Mucosa of descending colon (tissue), 1 donor: Measurements from ENCODE around the genes EP300 and ZC3H7B.

DNA sequence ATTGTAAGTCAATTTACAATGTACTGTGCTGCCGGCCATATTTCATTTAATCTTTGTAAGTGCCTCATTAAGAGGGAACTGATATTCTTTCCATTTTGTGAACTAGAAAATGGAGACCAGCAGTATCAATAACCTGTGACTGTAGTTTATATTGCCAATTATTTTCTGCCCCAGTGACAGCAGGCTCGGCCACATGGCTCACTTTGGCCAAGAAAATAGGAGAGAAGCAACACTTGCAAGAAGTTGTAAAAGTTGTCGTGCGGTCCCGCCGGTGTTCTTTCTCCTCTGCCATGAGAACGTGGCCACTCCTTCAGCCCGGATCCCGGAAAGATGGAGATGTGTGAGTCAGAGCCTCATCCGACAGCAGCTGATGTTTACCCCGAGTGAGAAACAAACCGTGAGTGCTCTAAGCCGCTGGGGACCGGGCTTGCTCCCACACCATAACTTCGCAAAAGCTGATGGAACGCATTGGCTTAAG lies 156.9 kb downstream of the CACNA1I start:
- PRO-cap: no peak

GRCh38 chr22:40009301-40009499 lies 14.4 kb downstream of the FAM83F start:
- PRO-cap: no peak

- PRO-cap: no peak
Measured at GRCh38 chr22:40009794-40010361, 15.1 kb downstream of the FAM83F start.

- PRO-cap: bidirectional peak, plus-strand start at chr22:40044341, minus-strand start at chr22:40044138; bidirectional peak, plus-strand start at chr22:40044834, minus-strand start at chr22:40044527; unidirectional peak, plus-strand start at chr22:40044992
Measured at GRCh38 chr22:40044247-40045074, 49.7 kb downstream of the FAM83F start.

- PRO-cap: no peak
Measured at GRCh38 chr22:40083982-40084550, 89.3 kb downstream of the FAM83F start.

GRCh38 chr22:40181193-40181685 lies 3.5 kb downstream of the TNRC6B start:
- PRO-cap: no peak

DNA sequence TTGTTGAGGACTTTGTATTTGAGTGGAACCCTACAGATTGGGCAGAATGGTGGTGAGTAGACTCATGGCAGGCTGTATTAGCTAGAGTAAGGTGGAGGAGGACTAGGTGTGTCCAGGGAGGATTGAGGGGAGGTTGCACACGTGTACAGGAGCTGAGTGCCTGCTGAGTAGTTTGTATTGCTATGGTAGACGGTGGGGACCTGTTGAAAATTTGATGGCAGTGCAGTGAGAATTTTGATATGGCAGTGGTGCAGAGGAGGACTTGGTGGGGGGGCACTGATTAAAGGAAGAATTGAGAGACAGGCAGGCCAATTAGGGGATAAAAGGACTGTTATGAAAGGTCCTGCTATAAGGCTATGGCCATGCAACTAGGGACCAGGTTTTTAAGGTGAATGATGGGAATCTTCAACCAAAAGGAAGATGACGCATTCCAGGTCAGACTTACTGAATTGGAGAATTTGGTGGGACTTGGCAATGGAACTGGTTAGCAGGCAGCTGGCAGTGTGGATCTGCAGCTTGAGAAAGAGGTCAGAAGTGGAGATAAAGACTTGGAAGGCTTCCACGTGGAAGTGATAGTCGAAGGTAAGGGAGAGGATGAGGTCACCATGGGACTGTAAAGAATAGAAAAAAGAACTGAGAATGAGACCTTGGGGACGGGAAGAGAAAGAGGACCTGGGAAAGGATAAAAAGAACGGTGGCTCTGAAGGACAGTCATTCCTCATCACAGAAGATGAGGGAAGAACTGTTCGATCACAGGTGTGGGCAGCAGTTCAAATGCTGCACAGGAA lies 8.0 kb downstream of the TNRC6B start:
- PRO-cap: no peak

DNA sequence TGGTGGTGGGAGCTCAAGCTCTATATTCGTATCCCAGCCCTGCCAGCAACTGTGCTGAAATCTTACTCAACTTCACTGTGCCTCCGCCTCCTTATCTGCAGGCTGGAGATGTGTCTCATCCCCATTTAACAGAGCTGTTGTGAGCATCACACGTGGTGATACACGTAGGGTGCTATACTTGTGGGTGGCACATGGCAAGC lies 23.1 kb downstream of the TNRC6B start:
- PRO-cap: no peak

DNA sequence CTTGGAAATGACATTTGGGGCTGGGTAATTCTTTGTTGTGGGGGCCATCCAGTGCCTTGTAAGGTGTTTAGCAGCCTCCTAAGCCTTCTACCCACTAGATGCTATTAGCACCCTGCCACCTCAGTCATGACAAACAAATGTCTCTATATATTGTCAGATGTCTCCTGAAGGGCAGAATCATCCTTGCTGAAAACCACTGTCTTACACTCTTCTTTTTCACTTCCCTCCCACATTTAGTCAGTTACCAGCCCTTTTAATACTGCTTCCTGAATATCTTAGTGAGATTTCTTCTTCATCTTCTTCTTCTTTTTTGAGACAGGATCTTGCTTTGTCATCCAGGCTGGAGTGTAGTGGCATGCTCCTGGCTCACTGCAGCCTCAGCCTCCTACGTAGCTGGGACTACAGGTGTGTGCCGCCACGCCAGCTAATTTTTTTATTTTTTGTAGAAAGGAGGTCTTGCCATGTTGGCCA lies 33.1 kb downstream of the TNRC6B start:
- PRO-cap: no peak

- PRO-cap: no peak
Measured at GRCh38 chr22:40414639-40415195, 44.3 kb downstream of the SGSM3 start.

DNA sequence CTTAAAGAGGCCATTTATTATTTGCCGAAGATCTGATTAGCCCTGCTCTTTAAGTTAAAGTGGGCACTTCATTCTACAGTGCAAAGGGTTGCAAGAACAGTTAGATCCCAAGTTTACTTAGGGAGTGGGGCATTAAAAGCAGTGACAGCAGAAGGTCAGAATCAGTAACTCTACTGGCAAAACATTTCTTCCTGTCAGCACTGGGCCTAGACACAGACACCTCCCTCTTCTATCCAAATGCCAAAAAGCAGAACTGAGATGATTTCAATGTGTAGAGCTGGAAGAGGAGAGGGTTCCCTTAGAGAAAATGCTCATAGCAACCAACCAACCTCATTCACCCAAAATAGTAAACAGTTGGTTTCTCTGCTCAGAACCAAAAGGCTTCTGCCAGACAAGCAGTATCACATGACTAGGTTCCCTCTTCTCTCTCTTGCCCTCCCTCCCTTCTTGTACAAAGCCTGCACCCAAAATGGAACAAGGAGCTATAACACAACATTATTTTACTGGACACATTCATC lies 121.8 kb downstream of the SGSM3 start:
- PRO-cap: no peak

DNA sequence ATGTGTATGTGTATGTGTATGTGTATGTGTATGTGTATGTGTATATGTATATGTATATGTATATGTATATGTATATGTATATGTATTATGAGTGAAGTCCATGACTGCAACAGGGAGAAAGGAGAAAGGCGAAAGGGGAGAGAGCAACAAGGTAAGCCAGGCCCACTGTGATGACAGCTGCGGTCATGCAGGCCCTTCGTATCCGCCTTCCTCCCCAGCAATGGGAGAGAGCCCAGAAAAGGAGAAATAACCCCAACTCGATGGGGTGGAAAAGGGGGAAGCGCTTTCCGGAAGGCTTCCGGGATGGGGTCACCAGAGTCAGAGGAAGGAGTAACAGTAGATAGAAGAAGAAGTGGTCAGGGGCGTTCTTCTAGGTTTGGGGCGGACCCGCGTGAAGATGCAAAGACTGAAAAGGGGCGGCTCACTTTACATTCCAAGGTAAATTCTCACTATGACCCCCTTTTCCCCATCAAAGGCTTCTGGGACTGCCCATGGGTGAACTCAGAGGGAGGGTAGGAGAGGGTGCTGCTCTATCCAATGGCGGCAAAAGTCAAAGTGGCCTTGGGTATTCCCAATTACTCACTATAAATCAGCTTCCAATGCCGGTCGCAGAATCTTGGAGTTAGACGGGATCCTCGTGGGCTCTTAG lies 1.3 kb upstream of the MRTFA start:
- PRO-cap: unidirectional peak, minus-strand start at position 172 of the sequence; unidirectional peak, minus-strand start at position 222 of the sequence

- PRO-cap: no peak
Measured at GRCh38 chr22:40647580-40647779, 11.0 kb upstream of the MRTFA start.

DNA sequence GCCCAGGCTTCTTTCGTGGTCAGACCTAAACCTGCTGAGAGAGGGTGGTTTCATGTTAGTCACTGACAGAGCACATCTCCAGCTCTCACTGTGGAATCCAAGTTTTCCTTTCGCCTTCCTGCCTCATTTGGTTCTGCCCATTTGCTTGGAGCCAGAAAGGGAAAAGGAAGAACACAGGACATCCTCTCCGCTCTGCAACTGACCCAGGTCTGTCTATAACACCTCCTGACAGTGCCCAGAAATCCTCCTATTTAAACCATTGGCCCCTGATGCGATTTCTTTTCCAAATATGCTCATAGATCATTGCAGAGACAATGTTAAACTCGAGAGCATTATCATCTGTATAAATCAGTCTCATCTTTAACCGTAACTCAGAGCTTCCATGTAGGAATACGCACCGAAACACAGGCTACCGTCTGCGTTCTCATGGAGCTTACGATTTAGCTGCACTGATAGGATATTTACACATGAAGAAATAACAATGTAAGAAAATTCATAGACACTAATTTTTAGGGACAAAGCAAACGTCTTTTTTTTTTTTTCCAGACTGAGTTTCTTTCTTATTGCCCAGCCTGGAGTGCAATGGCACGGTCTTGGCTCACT lies 60.7 kb downstream of the MCHR1 start:
- PRO-cap: no peak

DNA sequence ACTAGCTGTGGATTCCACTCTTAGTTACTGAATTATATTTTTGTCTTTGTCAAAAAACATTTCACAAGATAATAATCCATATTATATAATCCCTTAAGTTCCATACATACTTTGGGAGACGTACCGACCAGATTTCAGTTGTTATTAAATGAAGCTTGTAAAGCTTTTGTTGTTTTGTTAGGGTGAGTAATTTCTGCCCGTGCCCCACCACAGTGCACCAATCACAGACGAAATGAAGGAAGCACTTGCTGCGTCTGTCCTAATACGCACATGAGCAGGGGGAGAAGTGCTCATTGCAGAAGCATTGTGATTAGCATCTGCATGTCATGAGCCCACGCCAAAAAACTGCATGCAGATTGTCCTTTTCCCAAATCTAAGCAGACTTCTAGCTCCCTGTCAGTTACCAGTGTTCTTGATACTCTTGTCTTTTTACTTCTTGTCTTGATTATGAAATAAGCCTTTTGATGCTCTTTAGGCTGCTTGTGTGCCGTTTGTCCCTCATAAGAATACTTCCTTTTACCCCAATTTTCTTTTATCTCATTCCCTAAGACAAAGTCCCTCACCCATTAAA lies 15.5 kb downstream of the RBX1 start:
- PRO-cap: no peak

DNA sequence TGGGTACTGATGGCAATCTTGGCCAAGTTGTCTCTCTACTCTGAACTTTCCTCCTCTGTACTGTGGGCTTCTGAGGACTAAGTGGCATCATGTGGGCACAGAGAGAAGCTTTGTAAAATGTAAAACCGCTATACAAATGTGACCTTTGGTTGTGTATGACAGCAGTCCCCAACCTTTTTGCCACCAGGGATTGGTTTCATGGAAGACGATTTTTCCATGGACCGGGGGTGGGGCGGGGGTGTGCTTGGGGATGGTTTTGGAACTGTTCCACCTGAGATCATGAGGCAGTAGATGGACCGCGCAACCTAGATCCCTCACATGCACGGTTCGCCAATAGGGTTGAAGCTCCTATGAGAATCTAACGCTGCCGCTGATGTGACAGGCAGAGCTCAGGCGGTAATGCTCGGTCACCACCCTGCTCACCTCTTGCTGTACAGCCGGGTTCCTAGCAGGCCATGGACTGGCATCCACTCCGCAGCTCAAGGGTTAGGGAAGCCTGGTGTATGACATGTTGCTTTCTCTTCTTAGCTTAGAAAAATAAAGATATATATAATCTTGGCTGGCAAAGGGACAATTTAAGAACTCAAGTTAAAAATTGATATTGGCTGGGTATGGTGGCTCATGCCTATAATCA lies 21.9 kb downstream of the RBX1 start:
- PRO-cap: no peak

- PRO-cap: unidirectional peak, plus-strand start at chr22:41092010; bidirectional peak, plus-strand start at chr22:41092592, minus-strand start at chr22:41092488
Measured at GRCh38 chr22:41091925-41092974, at the start of gene EP300. EP300 (plus strand) TSS chr22:41092592.

- PRO-cap: no peak
Measured at GRCh38 chr22:41178548-41178979, 26.5 kb upstream of the L3MBTL2 start.

DNA sequence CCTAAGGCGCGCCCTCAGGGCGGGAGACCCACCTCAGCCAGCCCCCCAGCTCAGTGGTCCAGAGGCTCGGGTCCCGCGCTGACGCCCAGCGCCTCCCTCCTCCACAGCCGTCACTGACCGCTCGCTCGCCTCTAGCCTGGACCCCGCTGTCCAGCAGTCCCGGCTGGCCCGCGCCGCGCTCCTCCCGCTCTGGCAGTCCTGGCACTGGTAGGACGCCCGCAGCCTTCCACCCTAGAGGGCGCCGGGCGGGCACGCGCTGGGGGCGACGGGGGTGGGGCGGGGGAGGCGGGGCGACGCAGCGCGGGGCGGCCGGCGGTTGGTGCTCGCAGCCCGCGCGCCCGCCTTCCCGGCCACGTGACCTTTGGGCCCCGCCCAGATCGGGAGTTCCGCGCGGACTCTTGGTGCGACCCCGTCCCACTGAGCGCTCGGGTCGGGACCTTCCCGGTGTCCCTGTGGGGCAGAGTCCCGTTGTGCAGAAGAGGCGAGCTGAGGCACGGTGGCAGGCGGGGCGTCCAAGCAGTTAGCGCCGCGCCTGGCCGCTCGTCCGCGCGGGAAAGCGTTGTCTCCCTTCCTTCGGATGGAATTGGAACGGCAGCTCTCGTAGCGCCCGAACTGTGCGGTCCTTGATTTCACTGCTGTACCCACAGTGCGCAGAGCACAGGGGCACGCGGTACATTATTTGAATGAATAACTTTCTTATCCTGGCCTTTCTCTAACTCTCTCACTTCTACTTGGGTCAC lies 7.7 kb upstream of the L3MBTL2 start:
- PRO-cap: bidirectional peak, plus-strand start at position 383 of the sequence, minus-strand start at position 206 of the sequence

DNA sequence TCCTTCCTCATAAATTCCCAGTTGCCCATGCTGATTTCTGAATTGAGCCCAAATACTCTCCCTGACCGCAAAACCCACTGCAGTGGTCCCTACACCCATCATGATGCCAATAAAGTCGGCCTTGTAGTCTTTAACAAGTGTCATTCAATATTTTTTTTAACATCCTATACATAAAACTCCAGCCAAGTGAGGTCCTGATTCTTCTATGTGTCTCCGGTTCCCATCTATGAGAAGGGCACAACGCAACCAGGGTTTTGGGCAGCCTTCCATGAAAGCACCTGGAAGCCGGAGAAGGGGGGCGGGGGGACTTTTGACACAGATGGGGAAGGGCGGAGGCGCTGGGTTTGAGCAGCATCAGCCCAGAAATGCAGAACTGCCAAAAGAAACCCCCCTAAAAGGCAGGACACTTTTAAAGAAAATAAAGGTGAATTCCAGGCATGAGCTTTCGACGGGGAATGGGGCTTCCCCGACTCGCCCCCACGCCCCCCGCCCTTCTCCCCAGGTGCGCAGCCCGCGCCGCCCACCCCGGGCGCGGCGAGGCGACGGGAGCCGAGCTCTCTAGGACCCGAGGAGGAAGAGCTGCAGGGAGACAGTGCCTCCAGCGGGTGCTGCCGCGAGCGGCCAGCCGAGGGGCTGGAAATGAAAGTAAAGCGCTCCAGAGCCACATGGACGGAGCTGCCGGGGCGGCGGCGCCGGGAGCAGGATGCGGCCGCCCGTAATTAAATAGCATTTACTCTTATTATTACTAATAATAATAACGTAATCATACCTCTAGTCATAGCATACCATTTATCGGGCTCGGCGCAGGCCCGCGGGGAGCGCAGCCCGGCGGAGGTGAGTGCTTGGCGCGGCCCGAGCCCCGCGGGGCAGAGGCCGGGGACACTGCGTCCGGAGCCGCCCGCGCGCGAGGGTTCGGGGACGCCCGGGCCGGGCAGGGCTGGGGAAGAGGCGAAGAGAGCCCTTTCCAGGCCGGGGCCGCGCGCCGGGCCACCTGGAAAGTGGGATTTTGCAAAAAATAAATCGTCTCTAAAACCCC lies at the start of gene ZC3H7B:
ZC3H7B (plus strand) TSS at position 587 of the 1,036 bp plus-strand sequence.
- PRO-cap: bidirectional peak, plus-strand start at position 666 of the sequence, minus-strand start at position 560 of the sequence